Temporal lobe (tissue), 2 donors: ENCODE data around the gene SIGLEC15.

DNA sequence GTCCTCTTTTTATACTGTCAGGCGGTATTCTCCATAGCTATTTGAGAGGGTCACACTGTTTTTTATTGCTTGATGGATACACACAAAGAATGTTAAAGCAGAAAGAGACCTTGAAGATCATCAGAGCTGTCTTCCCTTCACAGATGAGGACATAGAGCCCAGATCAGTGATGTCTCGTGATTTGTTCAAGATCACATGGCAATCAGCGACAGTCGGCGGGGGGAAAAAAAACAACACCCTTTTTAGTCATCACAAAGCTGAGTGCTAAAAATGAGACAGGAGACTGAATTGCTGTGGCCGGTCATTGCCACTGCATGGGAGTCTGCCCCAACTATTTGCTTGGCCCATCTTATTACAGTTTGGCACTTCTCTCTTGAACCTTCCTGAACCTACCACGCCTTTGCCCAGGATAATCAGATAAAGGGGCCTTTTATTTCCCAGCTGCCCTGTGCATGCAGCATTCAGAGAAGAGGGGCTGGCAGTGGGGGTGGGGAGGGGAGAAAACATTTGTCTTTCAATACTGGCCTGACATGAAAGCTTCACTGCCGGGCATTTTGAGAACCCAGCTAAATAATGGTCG is 42.7 kb downstream of the SETBP1 start:
- RAMPAGE, long total RNA: no peak

DNA sequence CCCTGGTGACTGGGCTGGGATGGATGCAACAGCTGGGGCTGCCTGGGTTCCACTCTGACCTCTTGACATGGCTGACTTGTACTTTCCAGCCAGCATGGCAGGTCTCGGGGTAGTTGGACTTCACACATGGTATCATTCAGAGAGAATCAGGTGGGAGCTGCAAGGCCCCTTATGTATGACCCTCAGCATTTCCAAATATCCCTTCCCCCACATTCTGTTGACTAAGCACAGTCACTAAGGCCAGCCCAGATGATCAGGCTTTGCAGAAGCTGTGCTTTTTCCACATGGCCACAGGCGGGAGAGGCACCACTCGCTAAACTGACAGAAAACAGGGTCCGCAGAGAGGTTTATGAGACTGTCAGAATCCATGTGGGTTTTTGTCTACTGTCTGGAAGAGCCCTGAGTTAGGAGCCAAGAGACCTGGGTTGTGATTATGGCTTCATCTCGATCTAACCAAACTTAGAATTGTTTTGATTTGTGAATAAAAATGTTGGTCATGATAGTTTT is 50.4 kb downstream of the SETBP1 start:
- RAMPAGE, long total RNA: no peak

DNA sequence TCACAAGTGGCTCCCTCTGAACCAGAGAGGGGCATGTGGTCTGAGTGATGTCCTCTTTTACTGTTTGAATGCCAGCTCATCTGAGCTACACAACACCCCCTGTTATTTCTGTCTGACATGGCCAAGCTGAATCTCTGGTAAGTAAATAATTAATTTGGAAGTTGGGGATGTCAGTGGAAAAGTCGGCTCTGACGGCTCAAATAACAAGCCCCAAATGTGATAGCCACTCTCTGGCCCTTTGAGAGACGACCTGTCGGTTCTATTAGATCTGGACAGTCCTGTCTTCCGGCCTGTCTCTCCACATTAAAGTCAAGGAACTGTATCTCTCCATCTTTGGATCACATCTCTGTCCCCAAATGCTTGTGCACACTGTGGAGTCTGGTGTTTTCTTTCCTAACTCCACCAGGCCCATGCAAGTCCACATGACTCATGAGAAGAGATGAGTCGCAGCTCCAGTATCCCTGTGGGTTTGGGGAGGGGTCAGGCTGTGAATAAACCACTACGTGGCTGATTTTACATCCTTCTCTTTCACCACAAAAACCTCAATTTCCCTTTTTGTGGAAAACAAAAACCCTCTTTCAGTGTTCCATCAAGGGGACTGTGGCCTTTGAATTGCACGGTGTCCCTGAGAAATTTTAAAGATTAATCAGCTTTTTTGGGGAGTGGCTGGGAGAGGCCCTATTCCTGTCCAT is 52.6 kb downstream of the SETBP1 start:
- RAMPAGE, long total RNA: no peak

- RAMPAGE, long total RNA: no peak
Observed at GRCh38 chr18:44747611-44748279, 67.1 kb downstream of the SETBP1 start.

DNA sequence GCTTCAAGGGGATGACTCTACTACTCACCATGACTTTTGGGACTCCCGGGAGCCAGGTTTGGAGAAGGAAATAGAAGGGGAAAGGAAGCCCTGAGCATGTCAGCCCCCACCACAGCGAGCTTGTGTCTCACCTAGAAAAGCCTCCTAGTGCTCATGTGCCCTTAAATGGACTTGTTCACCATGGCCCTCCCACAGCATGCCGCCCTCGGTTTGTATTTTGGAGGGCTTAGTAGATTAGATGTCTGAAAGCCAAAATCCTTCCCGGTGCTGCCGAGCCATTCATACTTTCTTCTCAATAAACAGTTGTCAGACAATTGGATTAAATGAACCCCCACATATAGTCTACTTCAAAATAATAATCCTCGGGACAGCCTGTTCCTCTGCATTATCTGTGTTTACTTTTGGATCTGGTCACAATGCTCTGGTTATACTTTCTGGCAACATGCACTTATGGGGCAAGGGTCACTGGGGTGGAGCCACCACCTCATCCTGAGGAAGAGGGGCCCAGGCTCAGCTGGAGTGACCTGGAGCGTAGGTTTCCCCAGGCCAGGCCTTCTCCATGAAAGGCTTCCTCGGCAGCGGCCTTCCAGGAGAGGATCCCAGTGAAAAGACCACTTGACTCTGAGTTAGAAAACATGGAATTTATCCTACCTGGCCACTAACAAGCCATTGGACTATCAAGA is 237.3 kb downstream of the SETBP1 start:
- RAMPAGE, long total RNA: no peak

DNA sequence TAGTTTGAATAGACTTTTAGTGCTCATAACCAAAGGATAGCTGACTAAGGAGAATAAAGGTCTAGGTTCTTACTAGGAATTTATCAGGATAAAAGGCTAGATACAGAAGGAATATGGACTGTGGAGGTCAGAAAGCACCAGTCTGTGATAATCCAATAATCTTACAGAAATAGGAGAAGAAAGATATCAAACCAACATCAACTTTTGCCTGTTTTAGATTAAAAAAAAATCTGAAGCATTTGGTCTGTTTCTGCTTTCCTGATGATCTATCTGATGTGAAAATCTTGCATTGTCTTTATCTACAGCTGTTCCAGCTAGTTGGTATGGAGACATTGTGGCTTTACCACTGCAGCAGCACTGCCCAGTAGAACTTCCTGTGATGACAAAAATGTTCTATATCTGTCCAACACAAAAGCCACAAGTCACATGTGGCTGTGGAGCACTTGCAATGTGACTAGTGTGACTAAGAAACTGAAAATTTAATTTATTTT is 425.5 kb downstream of the SETBP1 start:
- RAMPAGE, long total RNA: no peak

GRCh38 chr18:45320767-45321173 is 294.5 kb upstream of the SLC14A2 start:
- RAMPAGE, long total RNA: no peak

DNA sequence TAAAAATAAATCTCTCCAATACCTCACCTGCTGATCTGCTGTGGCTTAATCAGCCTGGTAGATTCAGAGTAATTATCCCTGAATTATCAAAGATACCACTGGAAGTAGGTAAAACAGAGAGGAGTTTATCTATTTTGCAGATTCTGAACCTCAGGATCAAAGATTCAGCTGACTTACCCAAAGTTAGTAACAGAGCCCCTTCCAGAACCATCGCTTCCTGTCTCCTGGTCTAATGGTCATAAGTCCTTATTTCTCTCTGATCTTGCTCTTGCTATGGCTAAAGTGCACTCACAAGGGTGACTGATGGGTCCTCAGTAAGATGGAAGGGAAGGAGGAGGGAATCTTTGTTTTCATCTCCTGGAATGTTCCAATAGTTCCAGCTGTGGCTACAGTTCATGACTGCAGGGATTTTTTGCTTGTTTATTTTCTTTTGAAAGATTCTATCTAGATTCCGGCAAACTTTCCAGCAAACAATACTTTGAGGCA is 111.5 kb upstream of the SLC14A2 start:
- RAMPAGE, long total RNA: no peak

DNA sequence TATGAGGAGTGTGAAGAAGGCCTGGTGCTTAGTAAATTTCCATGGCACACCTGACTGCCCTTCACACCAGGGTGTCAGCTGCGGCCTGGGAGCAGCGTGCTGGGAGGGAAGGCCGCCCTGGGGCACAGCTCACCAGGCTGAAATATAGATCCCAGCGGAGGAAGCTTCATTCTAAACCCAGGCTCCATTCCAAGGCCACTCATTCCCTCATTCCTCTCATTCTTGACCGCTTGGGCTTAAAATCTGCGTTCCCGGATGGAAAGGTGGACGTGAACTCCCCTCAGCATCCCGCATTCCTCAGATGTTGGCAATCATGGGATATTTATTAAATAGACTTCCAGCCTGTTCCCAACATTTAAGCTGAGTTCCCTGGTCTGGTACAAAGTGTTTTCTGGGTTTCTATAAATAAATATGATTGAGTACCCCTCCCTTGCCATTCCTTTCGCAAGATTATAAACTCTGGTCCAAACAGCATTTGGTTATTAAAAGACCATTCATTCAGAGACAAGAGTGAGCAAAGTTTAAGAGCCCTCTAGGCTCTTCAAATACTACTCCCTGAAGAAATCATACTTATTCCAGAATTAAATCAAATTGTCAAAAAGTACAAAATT is 22.7 kb downstream of the SLC14A2 start:
- RAMPAGE, long total RNA: no peak

DNA sequence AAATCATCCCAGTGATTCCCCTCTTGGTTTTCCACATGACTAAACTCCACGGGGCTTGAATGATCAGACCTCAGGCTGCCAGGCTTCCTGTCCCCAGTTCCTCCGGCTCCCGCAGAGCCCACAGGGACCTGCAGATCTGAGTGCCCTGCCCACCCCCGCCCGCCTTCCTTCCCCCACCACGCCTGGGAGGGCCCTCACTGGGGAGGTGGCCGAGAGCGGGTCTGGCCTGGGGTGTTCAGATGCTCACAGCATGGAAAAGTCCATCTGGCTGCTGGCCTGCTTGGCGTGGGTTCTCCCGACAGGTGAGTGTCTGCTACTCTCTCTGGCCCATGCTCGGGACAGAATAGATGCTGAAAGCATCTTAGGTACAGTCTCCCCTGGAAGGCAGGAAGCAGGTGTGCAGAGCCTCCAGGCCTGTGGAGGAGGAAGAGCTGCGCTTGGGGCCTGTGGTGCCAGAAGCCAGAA is at the start of gene SIGLEC15:
TSS of gene SIGLEC15 (plus strand) at position 197 of the 465 bp plus-strand sequence.
- RAMPAGE, long total RNA: no peak

DNA sequence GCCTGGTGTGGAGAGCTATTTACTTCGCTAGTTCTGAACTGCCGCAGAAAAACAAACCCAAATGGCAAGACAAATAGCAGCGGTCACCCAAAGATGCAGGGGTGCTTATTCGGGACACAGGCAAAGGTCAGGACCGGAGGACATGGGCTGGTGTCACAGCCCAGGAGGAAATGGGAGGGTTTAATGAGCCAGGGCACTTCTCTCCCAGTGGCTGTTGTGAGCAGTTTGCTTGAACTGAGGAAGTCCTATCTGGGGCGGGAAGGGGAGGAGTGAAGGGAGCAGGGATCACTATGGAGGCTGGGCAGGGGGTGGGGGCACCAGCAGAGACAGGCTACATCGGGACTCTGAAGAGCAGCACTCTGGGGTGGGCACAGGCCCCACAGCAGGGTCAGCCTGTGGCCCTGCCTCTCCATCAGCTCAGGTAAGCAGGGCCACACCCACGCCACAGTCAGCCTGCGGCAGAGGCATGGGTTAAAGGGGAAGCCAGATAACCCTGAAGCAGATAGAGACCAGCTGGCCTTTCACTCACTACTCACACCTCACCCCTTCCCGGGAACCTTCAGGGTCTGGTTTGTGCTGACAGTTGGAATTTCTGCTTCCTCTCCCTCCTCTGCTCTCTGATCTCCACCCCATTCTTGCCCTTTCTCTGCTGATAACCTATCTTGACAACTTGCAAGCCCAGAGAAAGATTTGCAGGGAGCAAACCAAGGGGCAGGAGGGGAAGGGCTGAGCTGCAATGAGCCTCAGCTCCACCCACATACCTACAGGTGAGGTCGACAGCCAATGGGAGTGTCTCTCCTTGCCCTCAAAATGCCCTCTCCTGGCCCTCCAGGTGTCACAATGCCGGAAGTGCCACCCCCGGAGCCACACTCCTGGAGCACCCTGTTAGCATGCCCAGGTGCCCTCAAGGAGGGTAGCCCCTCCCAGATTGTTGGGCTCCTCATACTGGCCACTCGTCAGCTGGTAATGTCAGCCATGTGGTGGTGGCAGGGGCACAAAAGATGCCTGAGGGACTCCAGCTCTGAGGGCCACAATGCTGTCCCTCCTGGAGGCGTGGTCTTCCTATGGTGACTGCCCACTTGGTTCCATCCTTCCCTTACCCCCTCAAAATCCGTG is 3.6 kb downstream of the SIGLEC15 start:
- RAMPAGE, long total RNA: no peak

GRCh38 chr18:45954088-45955258 is 12.7 kb downstream of the EPG5 start:
- RAMPAGE, long total RNA: no peak

- RAMPAGE, long total RNA: no peak
Observed at GRCh38 chr18:46060424-46060984, 11.6 kb downstream of the PSTPIP2 start.

- RAMPAGE, long total RNA: no peak
Observed at GRCh38 chr18:46097376-46097915, 650 bp downstream of the ATP5F1A start.

DNA sequence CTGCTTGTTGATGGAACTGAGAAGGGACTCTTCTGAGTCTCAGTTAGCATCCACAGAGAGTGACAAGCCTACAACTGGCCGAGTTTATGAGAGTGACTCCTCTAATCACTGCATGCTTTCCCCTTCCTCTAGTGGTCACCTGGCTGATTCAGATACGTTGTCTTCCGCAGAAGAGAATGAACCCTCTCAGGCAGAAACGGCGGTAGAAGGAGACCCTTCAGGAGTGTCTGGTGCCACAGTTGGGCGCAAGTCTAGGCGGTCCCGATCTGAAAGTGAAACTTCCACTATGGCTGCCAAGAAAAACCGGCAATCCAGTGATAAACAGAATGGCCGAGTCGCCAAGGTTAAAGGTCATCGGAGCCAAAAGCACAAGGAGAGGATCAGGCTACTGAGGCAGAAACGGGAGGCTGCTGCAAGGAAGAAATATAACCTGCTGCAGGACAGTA is 42.2 kb downstream of the C18orf25 start:
- RAMPAGE, long total RNA: no peak

- RAMPAGE, long total RNA: no peak
Observed at GRCh38 chr18:46356262-46356759, 22.5 kb downstream of the RNF165 start.

DNA sequence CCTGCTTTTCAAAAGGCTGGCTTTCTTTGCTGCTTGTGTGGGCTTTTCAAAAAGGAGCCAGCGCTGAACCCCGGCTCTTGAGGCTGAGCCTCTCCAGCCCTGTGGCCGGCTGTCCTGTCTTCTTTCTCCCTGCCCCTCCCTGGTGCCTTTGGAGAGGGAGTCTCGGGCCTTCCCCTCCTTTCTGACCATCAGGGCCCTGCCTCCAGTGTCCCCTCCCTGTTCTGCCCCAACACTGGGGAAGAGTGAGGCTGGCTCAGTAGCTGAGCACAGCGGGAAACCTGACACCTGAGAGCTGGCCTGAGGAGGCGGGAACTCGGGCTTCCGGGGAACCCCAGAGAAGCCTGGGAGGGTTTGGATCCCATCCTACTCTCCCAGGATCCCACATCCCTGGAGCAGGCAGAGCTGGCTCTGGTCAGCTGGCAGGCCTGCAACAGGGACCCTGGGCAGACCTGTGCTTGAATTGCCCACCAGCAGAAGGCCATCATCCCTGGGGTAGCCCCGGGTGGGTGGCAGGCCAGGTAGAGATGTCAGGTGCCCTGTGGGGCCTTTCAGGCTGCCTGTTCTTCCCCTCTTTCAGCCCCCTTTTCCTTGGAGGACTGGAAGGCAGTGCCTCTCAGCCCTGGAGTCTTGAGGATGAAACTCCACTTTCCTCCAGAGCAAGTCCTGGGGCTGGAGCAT is 91.2 kb downstream of the RNF165 start:
- RAMPAGE, long total RNA: no peak

DNA sequence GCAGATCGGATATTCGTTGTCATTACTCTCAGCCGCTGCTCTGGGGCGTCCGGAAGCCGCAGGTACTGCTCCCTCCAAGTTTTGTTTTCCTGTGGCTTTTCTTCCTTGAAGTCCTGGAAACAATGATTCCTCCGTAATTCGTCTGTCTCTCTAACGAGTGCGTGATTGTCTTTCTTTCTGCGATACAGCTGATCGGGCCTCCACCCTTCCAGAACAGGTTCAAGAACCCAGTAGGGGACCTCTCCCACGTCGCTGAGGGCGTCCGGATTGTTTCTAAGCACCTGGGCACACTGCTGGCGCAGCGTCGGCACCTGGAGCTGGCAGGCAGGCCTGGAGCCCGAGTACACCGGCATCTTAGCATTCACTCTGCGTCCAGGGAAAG is 2.1 kb downstream of the ELOA2 start:
- RAMPAGE, long total RNA: no peak

DNA sequence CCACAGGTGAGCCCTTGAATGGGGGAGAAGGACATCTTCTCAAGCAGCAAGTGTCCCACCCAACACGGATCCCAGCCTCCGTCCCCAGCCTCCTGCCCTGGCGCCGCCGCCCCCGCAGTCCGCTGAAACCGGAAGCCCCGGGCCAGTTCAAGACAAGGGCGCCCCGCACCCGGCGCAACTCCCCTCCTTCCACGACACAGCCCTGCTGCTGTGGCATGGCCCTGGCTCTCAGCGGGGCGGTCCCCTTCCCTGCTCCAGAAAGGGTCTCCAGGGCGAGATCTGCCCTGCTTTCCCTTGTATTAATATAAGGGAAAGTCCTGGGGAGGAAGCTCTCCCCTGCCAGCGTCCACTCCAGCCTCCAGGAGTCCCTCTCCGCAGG is 176.2 kb downstream of the SMAD2 start:
- RAMPAGE, long total RNA: no peak

- RAMPAGE, long total RNA: no peak
Observed at GRCh38 chr18:47896688-47897085, 33.8 kb downstream of the SMAD2 start.